Mammary epithelial cell (primary cell): ENCODE data around the genes A2M, CLEC2B and CLEC1A.

DNA sequence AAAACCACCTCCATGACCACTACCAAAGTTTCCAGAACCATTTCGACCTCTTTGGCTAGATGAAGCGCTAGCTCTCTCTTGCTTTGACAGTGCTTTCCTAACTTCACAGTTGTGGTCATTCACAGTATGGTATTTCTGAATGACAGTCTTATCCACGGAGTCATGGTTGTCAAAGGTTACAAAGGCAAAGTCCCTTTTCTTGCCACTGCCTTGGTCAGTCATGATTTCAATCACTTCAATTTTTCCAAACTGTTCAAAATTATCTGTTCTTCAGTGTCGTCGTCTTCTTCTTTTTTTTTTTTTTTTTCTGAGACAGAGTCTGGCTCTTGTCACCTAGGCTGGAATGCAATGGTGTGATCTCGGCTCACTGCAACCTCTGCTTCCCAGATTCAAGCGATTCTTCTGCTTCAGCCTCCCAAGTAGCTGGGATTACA, 38.5 kb downstream of the KLRG1 start:
- CAGE, long polyA plus RNA, result no peak
- RRBS, result no CpG with 5 or more reads among the region's 7 CpGs

DNA sequence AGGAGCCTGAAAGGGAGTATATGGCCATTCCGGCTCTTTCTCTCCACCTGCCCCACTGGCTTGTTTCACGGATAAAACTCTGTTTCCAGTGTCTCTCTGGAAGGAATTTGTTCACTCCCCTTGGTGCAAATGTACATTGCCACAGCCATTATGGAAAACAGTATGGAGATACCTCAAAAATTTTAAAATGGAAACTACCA, 23.3 kb downstream of the A2M start:
- CAGE, long polyA plus RNA, result no peak
- RRBS, result no CpG with 5 or more reads among the region's 2 CpGs

DNA sequence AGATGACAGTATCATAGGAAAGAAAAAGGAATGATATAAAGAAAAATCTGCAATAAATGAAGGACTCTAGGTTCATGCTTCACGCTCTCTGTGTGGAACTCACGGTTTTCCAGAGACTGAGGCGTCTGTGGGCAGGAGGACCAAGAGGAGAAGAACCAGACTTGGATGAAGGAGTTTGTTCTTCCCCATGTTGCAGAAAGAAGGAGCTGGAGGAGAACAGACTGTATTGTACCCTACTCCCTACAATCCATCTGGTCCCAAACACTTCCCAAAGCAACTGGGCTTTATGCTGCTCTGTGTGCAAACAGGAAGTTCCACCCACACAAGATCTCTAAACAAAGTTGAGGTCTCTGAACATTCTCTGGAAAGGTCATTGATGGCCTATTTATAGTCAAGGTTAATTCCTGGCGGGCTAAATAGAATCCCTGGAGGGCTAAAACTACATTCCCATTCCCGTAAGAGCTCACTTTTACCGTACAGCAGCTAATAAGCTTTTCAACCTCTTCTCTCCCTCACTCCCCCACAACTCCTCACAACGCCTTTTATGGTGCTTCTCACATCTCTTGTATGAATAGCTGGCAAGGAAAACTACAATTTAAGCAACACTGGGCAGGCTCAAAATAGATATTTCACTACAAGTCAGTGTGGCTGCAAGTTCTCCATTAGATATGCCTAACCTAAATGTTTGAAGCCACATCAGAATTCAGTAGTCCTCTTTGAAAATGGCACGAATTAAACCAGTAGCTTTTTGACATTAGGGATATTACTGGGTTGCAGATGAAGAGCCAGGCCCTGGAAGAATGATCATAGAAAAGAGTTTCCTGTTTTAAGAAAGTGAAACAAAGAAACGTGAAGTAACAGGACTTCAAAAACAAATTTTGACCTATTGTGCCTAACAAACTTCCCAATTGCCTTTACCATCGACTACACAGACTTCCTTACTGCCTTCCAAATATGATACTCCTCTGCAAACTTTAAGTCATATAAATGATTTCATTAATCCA, at the start of gene A2M:
A2M (minus strand) TSS at position 259 of the 1,004 bp plus-strand sequence.
- CAGE, long polyA plus RNA, result no peak
- RRBS, result no CpG with 5 or more reads among the region's 10 CpGs

- CAGE, long polyA plus RNA, result no peak
- RRBS, result no CpG with 5 or more reads among the region's 12 CpGs
These were observed 38.1 kb downstream of the PZP start for GRCh38 chr12:9169887-9170612.

DNA sequence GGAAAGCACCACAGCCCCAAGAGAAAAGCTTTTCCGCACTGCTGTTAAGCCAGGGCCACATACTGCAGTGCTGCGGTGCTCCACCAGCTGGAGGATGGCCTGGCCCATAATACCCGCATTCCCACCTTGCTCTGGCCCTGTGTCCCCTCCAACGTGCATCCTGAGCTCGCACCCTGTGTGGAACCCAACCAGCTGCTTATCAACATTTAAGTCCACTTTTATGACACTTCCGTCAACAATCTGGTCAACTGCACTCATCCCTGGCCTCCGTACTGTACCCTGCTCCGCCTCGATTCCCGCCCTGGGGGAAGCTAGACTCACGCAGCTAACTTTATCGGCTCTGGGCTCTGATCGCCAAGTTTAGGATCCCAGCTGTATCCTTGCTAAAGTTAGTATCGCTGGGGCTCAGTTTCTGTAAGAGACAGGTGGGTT, 160.4 kb downstream of the KLRB1 start:
- CAGE, long polyA plus RNA, result no peak
- RRBS, result no CpG with 5 or more reads among the region's 14 CpGs

DNA sequence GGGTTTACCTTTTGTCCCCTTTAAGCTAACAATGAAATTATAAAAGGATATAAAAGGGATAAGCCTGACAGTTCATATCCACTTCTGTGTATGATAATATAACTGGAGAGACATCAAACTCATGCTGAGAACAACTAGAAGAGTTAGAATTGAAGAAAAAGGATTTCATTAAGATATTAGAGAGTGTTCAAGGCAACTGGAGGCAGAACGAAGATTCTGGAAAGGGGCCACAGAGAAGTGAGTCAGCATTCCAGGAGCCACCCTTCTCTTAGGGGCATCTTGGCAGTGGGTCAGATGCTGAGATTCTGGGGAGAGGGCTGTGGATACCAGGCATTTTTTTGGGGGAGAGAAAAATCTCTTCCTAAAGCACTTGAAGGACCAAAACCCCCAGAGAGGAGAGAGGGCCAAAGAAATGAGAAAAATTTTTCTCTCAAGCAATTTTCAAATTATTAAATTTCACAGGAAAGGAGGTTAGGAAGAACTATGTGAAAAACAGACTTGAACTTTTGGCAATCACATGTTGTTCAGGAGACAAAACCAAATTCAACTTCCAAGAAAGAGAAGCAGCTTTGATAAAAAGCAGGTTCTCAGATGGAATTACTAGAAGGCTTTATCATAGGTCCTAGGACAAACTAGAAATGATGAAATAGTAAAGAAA, 1.3 kb upstream of the CLEC2D start:
- CAGE, long polyA plus RNA, result no peak
- RRBS, result no CpG with 5 or more reads among the region's 1 CpG

DNA sequence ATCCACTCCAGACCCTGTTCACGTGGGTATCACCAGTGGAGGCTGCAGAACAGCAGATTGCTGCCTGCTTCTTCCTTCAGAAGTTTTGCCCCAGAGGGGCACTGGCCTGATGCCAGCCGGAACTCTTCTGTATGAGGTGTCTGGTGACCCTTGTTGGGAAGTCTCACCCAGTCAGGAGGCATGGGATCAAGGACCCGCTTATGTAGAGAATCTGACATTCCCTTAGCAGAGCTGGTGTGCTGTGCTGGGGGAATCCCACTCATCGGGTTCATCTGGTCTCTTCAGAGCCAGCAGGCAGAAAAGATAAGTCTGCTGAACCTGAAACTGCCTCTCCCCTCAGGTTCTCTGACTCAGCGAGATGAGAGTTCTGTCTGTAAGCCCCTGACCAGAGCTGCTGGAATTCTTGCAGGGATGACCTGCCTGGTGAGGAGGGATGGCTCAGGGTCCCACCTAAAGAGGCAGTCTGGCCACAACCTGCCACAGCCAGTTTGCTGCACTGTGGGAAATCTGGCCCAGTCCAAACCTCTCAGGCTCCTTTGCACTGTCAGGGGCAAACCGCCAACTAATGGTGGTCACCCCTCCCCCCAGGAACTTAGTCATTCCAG, 3.9 kb downstream of the CLEC2D start:
- CAGE, long polyA plus RNA, result no peak
- RRBS, result no CpG with 5 or more reads among the region's 6 CpGs

DNA sequence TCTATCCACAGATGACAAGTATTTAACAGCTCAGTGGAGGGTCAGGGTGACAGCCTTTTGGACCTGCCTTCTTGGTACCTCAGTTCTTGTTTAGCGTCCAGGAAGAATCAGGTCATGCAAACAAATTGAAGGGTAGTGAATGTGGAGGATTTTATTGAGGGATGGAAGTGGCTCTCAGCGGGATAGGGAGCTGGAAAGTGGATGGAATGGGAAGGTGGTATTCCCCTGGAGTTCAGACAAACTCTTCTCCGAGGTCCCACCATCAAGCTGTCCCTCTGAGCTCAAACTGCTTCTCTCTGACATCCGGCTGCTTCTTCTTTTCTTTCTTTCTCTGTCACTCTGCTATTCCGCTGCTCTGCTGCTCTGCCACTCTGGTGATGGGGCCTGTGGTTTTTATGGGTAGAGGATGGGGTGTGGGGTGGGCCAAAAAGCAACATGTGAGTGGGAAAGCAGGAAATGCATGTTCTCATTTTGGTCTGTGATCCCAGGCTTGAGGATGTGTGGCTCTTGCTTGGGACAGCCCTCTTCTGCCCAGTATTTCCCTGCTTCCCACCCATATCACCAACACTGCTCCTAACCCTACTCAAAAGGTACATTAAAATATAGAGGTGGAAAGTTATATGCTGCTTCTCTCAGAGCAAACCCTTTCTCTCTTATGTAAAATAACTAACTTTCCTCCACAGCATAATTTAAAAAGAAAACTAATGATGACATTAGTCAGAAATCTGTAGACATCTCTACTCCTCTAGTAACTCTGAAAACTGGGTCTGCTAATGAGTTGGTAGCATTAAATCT, 32.7 kb downstream of the CLEC2D start:
- CAGE, long polyA plus RNA, result no peak
- RRBS, result no CpG with 5 or more reads among the region's 5 CpGs

GRCh38 chr12:9721372-9722154, 39.1 kb downstream of the CD69 start:
- CAGE, long polyA plus RNA, result no peak
- RRBS, result no CpG with 5 or more reads among the region's 5 CpGs

DNA sequence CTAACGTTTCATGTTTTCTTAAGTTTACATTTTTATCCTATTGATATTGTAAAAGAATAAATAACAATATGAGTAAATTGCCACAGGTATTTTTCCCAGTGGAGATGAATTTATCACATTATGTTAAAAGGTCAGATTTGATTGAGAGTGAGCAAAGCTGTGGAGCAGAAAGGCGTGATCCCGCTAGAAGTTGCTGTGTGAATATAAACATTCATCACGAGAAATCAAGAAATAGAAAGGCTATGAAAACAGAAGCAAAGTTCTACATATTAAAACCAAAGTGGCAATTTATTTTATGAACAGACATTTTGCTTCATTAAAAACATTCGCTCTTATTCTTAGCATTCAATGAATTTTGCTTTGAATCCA, 28.2 kb downstream of the CD69 start:
- CAGE, long polyA plus RNA, result no peak
- RRBS, result no CpG with 5 or more reads among the region's 5 CpGs

DNA sequence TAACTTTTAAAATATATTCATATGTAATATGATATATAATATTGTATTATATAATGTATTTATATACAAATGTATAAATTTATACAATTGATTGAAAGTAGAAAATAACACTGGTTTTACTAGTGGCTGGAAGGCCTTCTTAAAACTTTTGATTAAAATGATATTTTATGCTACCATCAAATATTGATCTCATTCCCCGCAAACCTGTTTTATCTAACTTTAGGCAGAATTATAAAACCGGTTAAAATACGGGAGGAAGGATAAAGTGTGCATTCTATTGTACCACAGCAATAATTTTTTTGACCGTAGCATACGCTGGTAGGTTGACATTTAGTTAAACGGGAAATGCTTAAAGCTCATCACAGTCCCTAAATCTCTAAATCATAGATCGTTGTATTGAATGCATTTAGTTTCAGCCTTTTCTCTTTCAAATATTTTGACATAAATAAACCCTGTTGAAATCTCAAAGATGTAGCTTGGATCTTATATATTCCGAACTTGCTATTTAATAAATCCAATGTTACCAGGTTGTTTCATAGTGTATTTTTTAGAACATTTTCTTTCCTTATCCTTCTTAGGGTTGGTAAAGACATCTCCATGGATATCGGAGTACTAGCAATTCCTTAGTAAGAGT, 913 bp downstream of the CLEC2B start:
- CAGE, long polyA plus RNA, result no peak
- RRBS, result no CpG with 5 or more reads among the region's 9 CpGs

- CAGE, long polyA plus RNA, result no peak
- RRBS, result no CpG with 5 or more reads among the region's 15 CpGs
These were observed at the start of gene CLEC2B for GRCh38 chr12:9868971-9870349. Gene CLEC2B, minus strand, starts transcription at chr12:9869354.

DNA sequence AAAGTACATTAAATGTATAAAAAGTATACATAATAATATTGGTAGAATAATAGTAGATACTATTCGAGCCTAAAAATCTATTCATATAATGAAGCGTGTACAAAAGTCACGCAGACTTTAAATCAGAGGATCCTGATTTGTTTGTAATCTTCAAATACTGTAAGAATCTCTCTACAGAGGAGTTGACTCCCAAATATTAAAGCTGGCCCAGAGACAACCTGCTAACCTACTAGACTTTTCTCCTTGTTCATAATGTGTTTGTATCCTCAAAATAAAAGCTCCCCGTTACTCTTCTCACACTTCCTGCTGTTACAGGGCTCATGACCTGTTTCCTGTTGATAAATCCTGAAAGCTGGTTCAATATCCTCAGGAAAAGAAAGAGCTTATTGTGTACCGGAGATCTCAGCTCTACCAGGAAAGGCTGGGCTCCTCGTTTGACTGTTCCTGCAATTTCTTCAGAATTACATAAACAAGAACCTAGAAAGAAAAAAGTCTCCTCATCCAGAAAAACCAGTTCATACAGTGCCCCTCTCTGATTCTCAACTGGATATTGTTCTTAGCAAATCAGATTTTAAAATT, 30.9 kb downstream of the CLEC1A start:
- CAGE, long polyA plus RNA, result no peak
- RRBS, result no CpG with 5 or more reads among the region's 6 CpGs

DNA sequence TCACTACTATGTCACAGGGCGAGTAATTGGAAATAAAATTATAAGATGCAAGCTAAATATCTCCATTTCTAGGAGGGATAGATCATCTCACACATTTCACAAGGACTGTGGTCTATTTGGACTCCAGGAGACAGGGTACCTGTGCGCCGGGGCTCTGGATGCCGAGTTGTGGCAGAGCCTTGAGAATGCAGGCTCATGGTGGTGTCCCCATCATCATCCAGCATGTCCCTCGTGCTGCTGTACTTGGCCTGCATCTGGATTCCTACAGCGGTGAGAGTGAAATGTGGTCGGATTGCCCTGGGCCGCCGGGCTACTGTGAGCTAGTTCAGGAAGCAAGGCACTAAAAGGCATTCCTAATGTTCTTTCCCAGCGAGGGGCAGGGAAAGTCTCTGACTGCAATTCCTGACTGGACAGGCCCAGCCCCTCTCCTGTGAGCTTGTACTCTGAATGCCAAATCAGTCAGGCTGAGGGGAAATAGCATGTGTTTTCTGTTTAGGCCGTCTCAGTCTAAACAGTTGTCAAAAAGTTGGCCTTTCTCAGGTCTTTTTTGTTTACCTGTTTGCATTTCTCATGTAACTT, at the start of gene CLEC1A:
CLEC1A (minus strand) TSS at position 317 of the 579 bp plus-strand sequence.
- CAGE, long polyA plus RNA, result no peak
- RRBS, result no CpG with 5 or more reads among the region's 11 CpGs

GRCh38 chr12:10102272-10102629, 3.5 kb upstream of the CLEC1A start:
- CAGE, long polyA plus RNA, result no peak
- RRBS, result no CpG with 5 or more reads among the region's 2 CpGs

DNA sequence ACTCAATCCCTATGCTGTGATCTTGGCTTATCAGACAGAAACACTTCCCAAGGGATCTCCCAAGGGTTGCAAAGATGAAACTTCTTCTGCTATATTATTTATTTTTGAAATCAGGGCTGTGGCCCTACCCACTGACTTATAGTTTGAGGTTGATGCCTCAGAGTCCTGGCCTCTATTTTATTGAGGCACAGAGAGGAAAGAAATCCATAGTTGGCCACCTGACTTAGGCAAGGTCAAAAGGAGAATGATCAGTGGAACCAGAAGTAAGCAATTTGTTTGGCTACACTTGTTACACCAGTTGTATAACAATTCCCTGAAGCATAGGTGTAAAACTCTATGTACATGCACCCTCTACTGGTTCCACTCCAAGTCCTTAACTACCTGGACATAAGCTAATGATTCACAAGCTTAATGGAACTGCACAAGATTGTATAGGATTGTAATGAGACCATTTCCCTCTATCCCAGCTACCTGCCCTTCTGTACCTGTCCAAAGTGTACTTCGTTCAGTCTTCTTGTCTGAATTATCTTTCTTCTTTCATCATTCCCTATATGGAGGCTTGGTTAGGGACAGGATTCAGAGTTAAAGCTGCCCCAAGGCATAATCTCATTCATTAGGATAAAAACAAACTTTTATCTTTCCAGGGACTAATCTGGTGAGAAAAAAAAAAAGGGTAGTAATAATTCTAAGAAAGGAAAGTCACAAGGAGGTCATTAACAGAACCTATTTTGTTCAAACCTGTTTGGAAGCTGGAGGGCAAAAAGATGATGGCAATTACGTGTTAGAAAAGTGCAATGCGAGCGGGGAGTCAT, 3.0 kb upstream of the TMEM52B start:
- CAGE, long polyA plus RNA, result no peak
- RRBS, result no CpG with 5 or more reads among the region's 4 CpGs

- CAGE, long polyA plus RNA, result no peak
- RRBS, result no CpG with 5 or more reads among the region's 1 CpG
These were observed 9.5 kb downstream of the GABARAPL1 start for GRCh38 chr12:10222056-10222686.

GRCh38 chr12:10224592-10225113, 12.0 kb downstream of the GABARAPL1 start:
- CAGE, long polyA plus RNA, result no peak
- RRBS, result no CpG with 5 or more reads among the region's 16 CpGs

GRCh38 chr12:10225806-10226499, 13.3 kb downstream of the GABARAPL1 start:
- CAGE, long polyA plus RNA, result no peak
- RRBS, result no CpG with 5 or more reads among the region's 24 CpGs

- CAGE, long polyA plus RNA, result no peak
- RRBS, result no CpG with 5 or more reads among the region's 2 CpGs
These were observed 685 bp downstream of the KLRC4 start for GRCh38 chr12:10408865-10409278.